SK-MEL-5 (cell line): ENCODE data around the gene ACAA1.

GRCh38 chr3:36989062-36990033 is 3.6 kb downstream of the EPM2AIP1 start:
RAMPAGE:
- cytosol, long total RNA, result no peak
- long total RNA, result no peak
- nucleus, long total RNA, result no peak

RAMPAGE:
- cytosol, long total RNA, result no peak
- long total RNA, result no peak
- nucleus, long total RNA, result no peak
These were observed 60.0 kb downstream of the MLH1 start for GRCh38 chr3:37052935-37054079.

RAMPAGE:
- cytosol, long total RNA, result no peak
- long total RNA, result no peak
- nucleus, long total RNA, result no peak
These were observed 1.3 kb downstream of the GOLGA4 start for GRCh38 chr3:37244430-37244666.

DNA sequence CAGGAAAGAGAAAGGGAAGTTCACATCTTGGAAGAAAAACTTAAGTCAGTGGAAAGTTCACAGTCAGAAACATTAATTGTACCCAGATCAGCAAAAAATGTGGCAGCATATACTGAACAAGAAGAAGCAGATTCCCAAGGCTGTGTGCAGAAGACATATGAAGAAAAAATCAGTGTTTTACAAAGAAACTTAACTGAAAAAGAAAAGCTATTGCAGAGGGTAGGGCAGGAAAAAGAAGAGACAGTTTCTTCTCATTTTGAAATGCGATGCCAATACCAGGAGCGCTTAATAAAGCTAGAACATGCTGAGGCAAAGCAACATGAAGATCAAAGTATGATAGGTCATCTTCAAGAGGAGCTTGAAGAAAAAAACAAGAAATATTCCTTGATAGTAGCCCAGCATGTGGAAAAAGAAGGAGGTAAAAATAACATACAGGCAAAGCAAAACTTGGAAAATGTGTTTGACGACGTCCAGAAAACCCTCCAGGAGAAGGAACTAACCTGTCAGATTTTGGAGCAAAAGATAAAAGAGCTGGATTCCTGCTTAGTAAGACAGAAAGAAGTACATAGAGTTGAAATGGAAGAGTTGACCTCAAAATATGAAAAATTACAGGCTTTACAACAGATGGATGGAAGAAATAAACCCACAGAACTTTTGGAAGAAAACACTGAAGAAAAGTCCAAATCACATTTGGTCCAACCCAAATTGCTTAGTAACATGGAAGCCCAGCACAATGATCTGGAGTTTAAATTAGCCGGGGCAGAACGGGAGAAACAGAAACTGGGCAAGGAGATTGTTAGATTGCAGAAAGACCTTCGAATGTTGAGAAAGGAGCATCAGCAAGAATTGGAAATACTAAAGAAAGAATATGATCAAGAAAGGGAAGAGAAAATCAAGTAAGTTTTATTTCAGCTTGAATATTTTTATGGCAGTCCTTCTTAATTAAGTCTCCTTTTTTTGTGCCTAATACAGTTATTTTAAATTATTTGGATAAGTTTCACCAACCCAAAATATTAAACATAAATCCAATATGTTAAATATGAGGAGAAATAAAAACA is 84.2 kb downstream of the GOLGA4 start:
RAMPAGE:
- cytosol, long total RNA, result no peak
- long total RNA, result no peak
- nucleus, long total RNA, result no peak

DNA sequence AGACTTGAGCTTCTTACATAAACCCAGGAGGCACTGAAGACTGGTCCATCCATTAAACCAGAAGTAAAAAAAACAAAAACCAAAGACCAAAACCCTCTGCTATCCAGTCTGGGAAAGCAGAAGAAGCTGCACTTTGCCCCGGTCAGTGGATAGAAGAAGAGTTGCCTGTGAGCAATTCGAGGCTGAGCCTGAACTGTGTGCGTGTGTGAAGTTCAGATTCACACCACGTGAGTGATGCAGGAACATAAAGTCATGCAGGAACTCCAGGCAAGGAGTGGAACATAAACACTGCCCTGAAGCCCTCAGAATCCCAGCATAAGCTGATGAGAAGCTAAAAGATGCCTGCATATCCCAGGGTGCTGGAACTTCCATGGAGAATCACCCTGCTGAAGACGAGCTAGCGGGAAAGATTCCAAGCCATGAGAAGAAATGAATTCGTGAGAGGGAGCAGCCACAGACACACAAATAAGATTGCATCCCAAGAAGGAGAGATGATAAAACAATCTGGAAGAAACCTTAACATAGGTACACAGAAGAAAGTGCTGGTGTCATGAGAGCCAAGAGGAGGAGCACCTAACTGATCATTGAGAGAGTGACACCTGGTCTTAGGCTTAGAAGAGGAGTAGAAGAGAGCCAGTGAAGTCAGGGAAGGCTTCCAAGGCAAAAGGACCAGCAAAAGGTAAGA is 66.1 kb upstream of the ITGA9 start:
RAMPAGE:
- cytosol, long total RNA, result no peak
- long total RNA, result no peak
- nucleus, long total RNA, result no peak

DNA sequence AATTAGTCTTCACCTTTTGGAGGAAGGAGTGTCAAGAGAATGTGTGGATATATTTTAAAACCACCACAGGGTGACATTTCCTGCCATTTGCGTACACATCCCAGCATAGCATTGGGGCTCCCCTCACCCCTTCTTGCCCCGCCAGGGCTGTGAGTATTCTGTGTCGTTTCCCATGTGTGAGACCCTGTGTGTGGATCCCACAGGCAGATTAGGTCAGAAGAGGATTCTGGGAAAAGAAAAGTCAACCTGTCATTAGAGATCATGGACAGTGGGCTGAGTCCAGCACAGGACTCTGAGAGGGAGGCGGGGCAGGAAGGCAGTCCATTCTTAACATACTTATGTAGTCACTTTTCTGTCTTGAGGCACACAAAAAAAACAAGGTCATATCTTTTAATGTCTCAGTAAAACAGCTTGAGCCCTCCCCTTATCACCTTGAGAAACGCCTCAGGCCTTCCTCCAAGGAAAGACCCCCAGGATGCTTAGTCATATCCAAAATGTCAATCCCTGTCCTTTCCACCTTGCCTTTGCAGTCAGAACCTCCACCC is 9.8 kb upstream of the ITGA9 start:
RAMPAGE:
- cytosol, long total RNA, result no peak
- long total RNA, result no peak
- nucleus, long total RNA, result no peak

DNA sequence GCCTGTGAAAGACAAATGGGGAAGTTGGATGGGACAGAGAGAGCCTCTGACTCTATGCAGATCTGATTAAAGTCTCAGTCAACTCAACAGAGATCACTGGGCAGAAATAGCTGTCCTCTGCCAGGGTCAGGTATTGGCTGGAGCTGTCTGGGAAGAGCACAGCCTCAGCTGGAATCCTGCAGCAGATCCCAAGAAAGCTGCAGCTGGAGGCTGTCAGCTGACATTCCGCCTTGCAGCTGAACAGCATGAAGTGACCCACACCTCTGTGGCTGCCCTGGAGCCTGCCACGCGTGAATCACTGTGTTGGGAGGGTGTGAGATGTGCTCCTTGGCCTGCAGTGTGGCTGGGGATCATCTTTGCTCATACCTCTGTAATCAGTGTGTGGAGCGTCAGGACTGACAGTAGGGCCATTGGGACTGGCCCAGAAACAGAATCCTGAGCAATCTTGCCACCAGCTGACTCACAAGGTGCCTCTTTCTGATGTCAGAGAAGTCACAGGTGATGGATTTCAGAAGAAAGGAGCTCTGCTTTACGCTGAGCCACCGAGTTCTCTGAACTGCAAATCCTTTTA is 6.5 kb downstream of the ITGA9 start:
RAMPAGE:
- cytosol, long total RNA, result no peak
- long total RNA, result no peak
- nucleus, long total RNA, result no peak

DNA sequence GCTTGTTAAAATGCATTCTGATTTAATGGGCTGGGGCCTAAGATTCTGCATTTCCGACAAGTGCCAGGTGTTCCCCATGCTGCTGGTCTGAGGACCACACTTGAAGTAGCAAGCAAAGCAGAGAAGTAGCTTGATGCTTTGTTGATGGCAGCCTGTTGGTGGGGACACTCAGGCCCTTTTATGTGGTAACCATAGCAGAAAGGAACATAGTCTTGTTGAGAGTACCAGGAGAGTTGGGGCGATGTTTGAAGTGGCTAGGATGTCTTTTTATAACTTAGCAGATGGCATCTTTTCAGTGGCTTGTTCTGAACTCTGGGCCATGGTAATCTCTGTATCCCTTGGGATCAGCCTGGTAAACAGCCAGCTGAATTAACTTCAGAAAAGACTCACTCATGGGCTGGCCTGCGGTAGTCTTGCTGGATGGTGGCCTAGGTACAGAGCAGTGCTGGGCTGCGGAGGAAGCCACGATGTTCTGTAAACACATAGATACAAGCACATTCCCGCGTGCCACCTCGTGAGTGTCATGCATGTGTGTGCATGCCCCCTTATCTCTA is 14.8 kb downstream of the ITGA9 start:
RAMPAGE:
- cytosol, long total RNA, result no peak
- long total RNA, result no peak
- nucleus, long total RNA, result no peak

GRCh38 chr3:37492916-37493501 is 41.1 kb downstream of the ITGA9 start:
RAMPAGE:
- cytosol, long total RNA, result no peak
- long total RNA, result no peak
- nucleus, long total RNA, result no peak

DNA sequence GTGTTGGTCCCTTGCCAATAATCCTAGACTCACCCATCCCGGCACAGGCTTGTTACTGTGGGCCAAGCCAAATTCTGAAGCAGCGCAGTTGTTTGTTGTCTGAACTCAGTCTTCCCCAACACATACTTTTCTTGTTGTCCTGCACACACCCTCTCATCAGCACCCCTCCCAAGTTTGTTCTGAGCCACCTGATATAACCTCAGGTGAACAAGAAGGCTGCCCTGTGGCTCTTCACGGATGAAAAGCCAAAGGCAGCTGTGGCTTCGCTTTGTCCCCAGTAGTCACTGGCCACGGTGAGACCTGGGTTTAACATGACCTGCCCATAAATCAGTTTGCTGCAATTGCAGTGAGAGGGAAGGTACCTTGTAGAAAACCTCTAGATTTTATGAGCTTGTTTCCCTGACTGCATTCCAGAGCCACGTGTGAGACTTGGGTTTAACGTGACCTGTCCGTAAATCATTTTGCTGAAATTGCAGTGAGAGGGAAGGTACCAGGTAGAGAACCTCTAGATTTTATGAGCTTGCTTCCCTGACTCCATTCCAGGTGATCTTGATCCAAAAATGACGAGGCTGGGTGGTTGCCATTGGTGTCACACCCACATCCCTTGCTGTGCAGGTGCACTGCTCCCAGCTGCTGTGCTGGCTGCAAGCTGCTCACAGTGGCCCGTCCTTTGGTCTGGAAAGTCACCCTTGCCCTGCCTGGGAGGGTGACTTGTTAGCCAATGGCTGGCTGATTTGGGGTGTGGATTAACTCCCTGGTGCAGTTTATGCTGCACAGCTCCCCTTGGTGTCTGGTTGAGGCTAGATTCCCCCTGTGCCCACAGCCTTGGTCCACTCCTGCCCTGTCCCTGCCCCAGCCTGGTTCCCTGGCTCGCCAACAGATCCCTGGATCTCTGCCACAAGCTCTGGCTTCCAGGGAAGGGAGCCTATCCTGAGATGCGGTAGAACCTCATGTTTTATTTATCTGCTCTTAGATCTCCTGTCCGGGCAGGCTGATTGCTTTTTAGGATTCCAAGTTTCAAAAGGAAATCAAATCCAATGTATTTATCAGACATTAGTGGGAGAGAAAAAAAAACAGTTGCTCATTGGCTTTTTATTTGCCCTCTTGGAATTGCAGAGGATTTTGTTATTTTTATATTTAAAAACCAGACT is 192.7 kb upstream of the CTDSPL start:
RAMPAGE:
- cytosol, long total RNA, result no peak
- long total RNA, result no peak
- nucleus, long total RNA, result no peak

RAMPAGE:
- cytosol, long total RNA, result no peak
- long total RNA, result no peak
- nucleus, long total RNA, result no peak
These were observed 140.0 kb upstream of the CTDSPL start for GRCh38 chr3:37721668-37722189.

DNA sequence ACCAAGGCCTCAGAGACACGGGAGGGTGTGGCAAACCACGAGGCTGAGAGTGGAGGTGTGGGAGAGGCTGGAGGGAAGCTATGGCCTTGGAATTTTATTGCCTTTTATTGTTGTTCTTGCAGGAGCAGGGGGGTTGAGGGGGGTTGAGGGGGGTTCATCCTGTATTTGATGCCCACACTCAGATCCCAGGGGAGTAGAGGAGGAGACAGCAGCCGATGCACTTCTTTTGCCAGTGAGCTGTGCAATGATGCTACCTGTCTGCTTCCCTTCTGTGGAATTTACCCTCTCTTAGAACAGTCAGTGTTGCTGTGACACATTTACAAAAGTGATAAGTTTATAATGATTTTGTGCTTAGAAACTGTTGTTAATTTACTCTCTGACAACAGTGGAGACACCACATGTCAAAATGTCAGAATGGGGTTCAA is 75.8 kb upstream of the CTDSPL start:
RAMPAGE:
- cytosol, long total RNA, result no peak
- long total RNA, result no peak
- nucleus, long total RNA, result no peak

GRCh38 chr3:38040500-38040866 is 1.5 kb downstream of the DLEC1 start:
RAMPAGE:
- cytosol, long total RNA, result no peak
- long total RNA, result no peak
- nucleus, long total RNA, result no peak

RAMPAGE:
- cytosol, long total RNA, result no peak
- long total RNA, result no peak
- nucleus, long total RNA, result no peak
These were observed at the start of gene ACAA1 for GRCh38 chr3:38136764-38137809. TSS of gene ACAA1 (minus strand) at chr3:38137127.

DNA sequence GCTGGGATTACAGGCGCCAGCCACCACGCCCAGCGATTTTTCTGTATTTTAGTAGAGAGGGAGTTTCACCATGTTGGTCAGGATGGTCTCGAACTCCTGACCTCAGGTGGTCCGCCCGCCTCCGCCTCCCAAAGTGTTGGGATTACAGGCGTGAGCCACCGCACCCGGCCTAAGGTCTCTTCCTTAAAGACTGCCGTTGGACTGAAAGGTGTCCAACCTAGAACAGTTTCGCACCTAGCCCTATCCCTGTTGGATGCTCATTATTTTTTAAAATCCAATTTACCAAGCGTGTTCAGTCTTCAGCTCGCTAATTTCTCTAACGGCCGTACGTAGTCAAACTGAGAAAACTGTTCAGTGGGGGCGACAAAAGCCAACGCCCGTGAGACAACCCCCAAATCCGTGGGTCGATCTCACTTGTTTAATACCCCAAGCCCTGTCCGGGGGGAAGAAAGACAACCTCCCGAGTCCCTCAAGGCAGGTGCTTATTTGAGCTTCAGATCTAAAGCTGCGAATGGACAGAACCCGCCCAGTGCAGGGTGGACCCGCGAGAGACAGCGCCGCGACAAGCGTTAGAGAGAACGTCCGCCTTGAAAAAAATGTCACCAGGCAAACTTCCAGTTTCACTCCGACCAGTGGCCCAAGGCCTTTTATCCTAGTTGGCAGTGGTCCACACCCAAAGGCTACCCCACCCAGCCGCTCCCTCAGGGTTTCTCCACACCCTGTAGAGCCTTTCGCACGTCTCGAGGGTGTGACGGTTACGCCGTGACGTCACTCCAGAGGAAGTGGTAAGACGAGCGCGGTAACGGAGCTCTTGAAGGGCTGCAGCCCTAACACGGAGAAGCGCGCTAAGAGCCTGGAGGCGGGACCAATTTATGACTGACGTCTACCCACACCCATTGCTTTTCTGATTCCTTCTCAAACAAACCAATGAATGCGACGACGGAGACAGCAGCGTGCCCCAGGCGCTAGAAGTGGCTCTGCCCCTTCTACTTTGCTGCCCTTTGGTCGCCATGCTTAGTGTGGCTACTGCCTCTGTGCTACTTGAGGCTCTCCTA is 734 bp upstream of the OXSR1 start:
RAMPAGE:
- cytosol, long total RNA, result no peak
- long total RNA, result no peak
- nucleus, long total RNA, result no peak

RAMPAGE:
- cytosol, long total RNA, result no peak
- long total RNA, result no peak
- nucleus, long total RNA, result no peak
These were observed 11.6 kb upstream of the SLC22A13 start for GRCh38 chr3:38253822-38254596.

GRCh38 chr3:38405423-38405622 is 48.4 kb upstream of the ACVR2B start:
RAMPAGE:
- cytosol, long total RNA, result no peak
- long total RNA, result no peak
- nucleus, long total RNA, result no peak

DNA sequence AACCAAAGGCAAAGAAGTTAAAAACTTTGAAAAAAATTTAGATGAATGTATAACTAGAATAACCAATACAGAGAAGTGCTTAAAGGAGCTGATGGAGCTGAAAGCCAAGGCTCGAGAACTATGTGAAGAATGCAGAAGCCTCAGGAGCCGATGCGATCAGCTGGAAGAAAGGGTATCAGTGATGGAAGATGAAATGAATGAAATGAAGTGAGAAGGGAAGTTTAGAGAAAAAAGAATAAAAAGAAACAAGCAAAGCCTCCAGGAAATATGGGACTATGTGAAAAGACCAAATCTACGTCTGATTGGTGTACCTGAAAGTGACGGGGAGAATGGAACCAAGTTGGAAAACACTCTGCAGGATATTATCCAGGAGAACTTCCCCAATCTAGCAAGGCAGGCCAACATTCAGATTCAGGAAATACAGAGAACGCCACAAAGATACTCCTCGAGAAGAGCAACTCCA is 47.1 kb upstream of the ACVR2B start:
RAMPAGE:
- cytosol, long total RNA, result no peak
- long total RNA, result no peak
- nucleus, long total RNA, result no peak

DNA sequence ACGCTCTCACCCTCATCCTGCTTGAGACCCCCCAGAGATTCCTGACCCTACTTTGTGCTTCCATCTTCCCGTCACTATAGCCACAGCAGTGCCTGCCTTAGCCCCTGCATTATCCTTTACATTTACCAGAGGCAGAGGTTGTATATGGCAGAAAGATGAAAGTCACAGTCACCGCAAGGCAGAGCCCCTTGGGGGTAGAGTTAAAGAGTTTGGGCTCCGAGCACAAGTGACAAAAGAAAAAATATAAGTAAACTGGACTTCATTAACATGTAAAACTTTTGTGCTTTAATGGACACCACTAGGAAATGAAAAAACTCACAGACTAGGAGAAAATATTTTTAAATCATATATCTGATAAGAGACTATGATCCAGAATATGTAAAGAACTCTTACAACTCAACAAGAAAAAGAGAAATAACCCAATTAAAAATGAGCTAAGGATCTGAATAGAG is 56.6 kb downstream of the EXOG start:
RAMPAGE:
- cytosol, long total RNA, result no peak
- long total RNA, result no peak
- nucleus, long total RNA, result no peak

DNA sequence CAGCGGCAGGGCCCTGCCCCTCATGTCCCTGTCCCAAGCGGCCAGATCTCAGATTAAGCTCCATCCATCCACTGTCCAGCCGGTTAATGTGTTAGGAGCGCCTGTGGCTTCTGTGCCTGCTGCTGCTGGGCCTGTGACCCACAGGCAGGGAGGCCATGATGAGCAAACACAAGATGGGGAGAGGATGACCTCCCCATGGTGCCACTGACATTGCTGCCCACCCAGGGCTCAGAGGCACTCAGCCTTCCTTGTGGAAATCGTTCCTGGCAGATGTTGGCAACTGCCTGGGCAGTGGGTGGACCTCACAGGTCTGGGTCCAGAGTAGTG is 38.6 kb downstream of the SCN5A start:
RAMPAGE:
- cytosol, long total RNA, result no peak
- long total RNA, result no peak
- nucleus, long total RNA, result no peak